Skin of body (tissue), 2 donors: ENCODE measurements around the genes LRRD1, TFPI2 and GNG11.

- RAMPAGE, long total RNA = no peak
These were observed 301.6 kb downstream of the FZD1 start for GRCh38 chr7:91565770-91566242.

DNA sequence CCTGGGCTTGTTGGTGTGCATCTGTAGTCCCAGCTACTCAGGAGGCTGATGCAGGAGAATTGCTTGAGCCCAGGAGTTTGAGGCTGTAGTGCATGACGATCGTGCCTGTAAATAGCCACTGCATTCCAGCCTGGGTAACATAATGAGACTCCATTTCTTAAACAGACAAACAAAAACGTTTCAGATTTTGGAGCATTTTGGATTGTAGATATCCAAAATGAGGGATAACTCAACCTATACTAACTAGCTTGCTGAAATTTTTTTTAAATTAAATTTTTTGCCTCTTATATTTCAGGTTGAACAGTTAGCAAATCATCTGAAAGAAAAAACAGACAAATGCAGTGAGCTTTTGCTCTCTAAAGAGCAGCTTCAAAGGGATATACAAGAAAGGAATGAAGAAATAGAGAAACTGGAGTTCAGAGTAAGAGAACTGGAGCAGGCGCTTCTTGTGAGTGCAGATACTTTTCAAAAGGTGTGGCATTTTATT is 64.5 kb downstream of the CYP51A1 start:
- RAMPAGE, long total RNA = no peak

- RAMPAGE, long total RNA = no peak
These were observed at the start of gene LRRD1 for GRCh38 chr7:92178877-92179447. TSS of gene LRRD1 (minus strand) at chr7:92179142.

GRCh38 chr7:92537861-92538371 is 9.3 kb downstream of the RBM48 start:
- RAMPAGE, long total RNA = no peak

GRCh38 chr7:92584804-92585429 is 5.3 kb downstream of the FAM133B start:
- RAMPAGE, long total RNA = no peak

GRCh38 chr7:92833237-92834016 is 2.9 kb downstream of the CDK6 start:
- RAMPAGE, long total RNA = no peak

DNA sequence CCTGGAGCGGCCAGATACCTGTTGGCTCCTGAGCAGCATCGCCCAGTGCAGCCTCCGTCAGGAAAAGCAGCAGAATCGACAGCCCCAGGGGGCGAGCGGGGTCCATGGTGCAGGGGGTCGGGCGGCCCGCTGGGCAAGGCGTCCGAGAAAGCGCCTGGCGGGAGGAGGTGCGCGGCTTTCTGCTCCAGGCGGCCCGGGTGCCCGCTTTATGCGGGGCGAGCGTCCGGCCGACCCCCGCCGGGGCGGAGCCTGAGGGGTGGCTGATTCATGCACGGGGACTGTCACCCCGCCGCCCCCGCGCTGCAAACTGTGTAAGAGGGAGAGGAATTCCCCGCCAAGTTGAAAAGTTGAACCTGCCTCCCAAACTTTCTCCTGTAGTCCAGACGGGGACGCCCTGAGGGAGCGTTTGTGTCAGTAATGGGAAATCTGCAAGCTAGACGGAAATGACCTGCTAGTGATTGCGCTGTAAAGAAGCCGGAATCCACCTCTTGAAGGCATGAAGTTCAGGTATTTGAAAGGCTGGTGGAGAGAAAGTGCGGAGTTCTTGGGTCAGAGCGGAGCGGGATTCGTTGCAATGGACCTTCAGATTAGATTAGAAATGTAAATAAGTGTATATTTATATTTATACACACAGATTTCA is at the start of gene TFPI2:
Gene TFPI2 (minus strand): TSS at position 181 of the 640 bp plus-strand sequence.
- RAMPAGE, long total RNA = no peak

DNA sequence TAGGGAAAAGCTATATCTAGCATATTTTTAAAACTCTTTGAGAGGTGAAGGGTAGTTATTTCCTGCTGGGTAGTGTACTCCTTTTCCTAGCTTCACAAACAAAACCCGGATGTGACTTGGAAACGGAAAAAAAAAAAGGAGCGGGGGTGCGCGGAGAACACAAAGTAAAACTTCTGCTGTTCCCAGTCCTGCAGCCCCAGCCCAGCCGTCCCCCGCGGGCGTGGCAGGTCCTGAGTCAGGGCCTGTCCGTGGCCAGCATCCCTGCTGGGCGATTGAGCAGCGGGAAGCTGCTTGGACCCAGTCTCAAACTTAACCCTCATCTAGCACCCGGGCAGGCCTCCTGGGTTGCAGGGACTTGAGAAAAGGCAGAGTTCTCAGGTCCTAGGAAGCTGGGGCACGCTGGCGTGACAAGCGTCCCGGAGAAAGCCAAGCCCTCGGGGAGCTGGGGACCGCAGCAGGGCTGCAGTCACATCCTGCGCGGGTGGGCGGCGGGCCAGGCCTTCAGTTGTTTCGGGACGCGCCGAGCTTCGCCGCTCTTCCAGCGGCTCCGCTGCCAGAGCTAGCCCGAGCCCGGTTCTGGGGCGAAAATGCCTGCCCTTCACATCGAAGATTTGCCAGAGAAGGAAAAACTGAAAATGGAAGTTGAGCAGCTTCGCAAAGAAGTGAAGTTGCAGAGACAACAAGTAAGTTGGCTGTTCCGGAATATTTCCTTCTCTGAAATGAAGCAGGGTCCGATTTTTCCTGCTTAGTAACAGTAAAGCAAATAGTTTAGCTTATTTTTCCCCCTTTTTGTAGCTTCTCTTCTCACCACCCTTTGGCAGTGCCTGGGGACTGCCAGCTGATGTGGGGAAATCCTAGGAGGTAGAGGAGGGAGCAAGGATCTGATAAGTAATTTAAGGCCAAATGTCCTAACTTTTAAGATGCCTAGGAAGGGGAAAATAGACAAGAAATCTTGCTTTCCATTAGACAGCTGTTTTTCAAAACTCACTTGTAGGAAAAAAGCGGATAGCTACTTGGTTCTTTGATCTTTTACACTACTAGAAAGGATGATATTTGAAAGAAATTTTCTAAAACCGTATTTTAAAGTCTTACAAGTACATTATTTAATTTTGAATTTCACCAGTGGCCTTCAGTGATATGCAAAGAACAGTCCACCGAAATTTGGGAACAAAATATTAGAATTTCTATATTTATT is at the start of gene GNG11:
Gene GNG11 (plus strand): TSS at position 185 of the 1,195 bp plus-strand sequence.
- RAMPAGE, long total RNA = start-site peak on the plus strand centred at position 264 of the sequence, 143 bp wide, 913 and 18 reads in 2 replicates; start-site peak on the plus strand centred at position 506 of the sequence, 104 bp wide, 682 and 41 reads in 2 replicates

GRCh38 chr7:94060844-94061293 is 56.7 kb upstream of the BET1 start:
- RAMPAGE, long total RNA = no peak

DNA sequence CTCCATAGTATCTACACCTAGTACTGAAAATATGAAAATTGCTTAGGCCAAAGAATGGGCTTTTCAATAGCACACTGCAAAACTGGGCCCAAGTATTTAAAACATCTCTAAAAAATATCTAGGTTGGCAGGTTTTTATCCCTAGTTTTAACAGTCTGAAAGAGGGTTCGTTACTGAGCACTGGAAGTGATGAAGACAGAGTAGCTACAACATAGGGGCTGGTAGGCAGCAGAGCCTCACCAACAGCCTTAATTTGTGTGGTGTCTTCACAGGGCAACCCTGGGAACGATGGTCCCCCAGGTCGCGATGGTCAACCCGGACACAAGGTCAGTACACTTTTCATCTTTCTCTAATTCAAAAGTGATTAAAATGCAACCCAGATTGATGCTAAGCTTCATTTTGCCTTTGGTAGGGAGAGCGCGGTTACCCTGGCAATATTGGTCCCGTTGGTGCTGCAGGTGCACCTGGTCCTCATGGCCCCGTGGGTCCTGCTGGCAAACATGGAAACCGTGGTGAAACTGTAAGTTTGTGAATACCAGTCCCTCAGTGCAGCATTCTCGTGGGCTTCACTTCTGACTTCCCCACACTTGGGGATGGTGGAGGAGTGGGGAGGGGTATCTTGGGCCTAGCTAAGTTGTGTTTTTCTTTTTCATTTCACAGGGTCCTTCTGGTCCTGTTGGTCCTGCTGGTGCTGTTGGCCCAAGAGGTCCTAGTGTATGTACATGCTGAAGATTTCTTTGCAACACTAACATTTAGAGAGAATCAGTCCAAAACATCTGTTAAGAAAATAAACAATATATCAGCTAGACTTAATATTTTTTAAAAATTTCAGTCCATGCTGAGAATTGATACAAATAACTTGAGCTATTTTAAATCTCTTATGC is 30.9 kb downstream of the COL1A2 start:
- RAMPAGE, long total RNA = no peak

DNA sequence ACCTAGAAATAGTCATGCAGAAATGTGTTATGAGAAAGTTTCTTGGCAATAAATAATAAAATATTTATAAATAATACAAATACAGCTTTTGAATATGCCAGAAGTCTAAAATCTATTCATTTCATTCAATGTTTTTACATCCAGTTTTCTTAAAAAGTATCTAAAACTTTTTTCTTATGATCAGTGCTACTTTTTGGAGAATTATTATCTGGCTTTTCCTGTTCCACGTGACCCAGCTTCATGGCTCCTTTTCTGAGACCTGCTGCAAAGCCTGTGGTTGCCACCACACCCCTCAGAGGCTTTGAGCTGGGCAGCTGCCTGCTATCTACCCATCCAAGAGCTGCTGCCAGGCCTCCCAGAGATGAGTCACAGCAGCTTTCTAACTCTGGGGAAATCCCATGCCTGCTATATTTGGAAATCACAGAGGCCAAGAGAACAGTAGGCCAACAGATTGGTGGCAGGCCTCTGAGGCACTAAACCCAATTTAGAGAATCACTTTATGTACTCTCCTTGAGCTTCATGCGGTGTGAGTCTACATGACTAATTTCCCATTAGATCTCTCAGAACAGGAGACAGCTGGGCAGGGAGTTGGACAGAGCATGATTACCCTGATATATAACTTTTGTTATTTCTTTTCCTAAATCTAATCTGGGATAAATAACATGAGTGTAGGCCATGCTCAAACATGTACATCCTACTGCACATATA is 35.3 kb downstream of the SGCE start:
- RAMPAGE, long total RNA = no peak

DNA sequence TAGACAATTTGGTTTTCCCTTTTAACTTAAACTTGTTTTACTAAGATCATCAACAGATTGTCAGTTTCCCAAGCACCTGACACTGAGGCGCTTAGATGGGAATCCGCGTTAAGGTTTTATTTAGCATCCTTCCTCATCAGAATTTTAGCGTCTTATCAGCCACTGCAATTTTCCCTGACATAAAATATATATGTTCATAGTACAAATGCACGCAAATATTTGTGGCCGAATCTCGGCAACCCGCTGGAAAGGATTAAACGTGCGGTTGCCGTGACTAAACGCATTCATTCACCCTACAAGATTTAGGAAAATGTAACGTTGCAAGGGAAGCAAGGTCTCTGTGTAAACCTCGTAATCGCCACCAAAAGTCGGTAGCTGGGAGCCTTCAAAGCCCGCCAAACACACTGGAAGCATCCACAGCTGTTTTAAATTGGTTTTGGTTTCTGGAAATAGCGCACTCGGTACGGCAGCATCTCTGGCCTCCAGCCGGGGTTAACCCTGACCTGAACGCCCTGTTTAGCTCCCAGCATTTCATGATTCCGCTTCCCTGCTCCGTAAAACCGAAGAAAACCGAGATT is 986 bp downstream of the SGCE start:
- RAMPAGE, long total RNA = no peak

DNA sequence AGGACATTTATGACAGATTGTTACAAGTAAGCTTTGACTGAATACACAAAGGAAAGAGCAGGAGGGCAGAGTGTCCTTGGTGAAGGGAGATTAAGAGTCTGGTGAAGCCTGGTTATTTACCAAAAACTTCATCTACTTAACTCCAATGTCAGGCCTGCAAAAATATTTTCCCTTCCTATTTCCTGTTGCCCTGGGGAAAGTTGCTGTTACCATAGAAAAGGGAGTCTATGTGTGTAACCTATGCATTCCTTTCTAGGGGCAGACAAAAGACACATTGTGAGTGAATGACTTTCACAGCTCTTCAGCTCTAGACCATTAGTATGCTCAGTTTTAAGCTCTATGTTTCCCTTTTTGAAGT is 45.5 kb upstream of the SGCE start:
- RAMPAGE, long total RNA = no peak

DNA sequence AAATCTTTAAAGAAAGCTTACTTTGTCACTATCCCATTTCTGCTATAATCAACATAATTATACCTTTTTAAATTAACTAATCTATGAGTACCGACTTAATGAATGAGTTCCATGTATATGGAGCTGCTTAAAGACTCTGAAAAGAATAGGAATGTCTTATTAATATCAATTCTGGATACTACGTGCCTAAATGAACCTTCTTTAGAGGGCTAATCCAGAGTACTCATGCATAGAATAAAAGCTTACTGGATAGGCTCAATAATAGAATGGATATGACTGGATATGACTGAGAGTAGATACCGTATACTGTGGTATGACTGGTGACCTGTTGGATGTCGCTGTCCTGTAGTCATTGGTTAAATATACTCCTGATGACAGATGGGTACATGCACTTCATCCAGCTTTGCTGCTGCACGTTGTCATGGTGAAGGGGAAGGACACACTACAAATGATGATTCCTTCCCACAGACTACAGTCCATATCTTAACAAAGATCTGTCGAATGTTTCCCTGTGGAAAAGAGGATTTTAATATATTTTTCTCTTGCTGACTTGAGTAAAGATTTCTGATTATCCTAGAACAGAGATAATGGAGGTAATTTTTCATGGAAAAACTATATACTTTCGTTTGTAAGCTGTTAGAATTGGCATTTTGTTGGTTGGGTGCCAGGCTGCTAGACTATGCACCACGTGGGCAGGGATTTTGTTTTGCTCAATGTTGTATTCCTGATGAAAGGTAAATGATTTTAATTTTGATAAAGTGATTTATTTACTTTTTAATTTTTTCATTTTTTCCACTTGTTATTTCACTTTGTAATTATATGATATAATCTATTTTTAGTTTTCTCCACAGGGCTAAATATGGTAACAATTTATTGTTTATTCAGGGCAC is 97.3 kb downstream of the PPP1R9A start:
- RAMPAGE, long total RNA = no peak

DNA sequence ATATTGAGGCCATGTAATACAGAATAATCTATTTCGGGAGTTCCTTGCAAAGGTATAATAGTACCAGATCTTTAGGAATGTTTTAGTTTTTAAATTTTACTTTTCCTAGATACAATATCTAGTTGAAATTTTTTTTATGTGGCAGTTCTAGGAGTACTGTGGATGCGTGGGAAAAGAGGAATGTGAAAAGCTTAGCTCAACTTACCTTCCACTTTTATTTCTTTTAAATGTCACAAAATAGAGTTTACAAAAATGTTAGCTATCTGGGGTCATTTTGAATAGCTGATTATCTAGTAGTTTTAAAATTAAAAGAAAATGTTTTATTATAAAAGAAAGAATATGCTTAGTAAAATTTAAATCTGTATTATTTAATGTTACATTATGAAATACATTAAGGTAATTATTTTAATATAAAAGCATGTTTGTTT is 164.0 kb downstream of the PPP1R9A start:
- RAMPAGE, long total RNA = no peak

DNA sequence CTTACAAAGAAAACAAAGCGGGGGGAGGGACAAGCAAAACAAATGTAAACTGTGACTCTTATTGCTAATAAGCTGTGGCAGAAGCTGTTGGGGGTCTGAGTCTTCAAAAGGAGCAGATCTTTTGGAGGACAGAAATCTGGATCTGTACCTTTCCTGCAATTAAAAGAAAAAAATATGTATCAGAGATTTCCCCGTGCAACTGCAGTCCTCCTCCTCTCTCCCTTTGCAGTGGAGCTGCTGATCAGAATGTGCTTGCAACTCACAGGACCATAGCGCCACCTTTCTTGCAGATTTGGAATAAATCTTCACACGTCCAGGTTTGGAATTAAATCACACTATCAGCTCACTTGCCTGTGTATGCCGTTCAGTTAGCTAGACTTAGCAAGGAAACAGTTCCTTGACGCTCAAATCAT is 77.6 kb downstream of the PON1 start:
- RAMPAGE, long total RNA = no peak

- RAMPAGE, long total RNA = no peak
These were observed 5.8 kb downstream of the PON1 start for GRCh38 chr7:95318355-95319014.

DNA sequence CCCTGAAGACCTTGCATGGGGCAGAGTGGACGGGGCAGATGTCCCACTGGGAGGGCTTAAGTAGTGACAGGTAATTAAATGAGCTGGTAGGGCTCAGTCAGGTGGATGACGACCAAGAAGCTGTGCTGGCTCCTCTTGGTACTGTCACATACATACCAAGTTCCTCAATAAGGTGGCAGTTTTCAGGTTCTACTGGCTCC is 1.8 kb downstream of the PON3 start:
- RAMPAGE, long total RNA = no peak

GRCh38 chr7:95550613-95551003 is 45.7 kb downstream of the PDK4 start:
- RAMPAGE, long total RNA = no peak

GRCh38 chr7:95599330-95599864 is 3.1 kb upstream of the PDK4 start:
- RAMPAGE, long total RNA = no peak